ENCODE measurements around a stretch of chr11.

DNA sequence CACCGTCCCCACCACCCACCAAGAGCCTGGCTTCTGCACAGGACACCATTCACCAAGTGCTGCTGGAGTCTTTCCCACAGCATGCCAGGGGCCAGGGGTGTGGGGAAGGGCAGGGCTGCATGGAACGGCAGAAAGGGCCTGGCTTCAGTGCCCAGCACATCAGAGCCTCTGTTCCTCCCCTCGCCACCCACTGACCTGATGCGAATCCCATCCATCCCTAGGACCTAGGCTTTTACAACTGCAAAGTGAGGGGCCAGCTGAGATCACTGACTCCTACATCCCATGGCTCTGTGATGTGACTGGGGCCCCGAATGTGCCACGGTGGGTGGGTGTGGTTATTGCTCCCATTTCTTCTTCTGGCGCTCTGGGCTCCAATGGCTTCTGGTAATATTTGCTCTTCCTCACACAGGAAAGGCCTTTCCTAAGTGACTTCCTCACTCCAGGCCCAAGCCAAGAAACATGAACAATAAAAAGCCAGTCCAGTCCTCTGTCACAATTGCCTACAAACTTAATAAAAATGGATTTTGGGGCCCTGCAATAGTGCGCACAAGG, 78.3 kb downstream of the GALNT18 start:
- PRO-cap, 2 experiments, result no peak in any of the 2 experiments
- RAMPAGE, long total RNA, 4 experiments, result start-site peak on the minus strand in 1 of 4 experiments, centred at positions 41 to 364 of the sequence, 5 to 6 reads per replicate

DNA sequence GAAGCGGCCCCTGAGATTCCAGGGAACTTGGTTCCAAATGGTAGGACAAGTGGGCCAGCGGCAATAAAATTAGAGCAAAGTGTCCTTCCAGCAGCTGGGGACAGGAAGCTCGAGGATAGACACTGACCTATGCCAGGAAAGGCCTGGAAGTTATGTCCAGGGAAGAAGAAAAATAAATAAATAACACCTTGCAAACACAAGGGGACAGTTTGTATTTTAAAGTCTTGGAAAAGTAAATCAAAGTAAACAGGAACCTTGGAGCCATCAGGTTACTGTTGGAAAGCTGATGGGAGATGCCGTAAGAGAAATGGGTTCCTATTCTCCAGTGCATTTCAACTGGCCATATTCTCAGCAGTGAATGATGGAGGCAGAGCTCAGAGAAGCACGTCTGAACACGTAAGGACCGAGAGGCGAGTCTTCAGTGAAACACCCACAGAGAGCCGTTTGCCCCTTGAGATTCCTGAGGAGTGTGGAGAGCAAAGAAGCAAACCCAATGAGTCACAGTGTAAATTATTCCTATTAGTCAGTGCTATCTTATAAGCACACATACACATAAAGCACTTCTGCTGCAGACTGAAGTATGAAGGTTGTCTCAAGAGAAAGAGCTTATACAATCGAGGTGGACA, 37.6 kb downstream of the GALNT18 start:
- PRO-cap, 2 experiments, result no peak in any of the 2 experiments
- RAMPAGE, long total RNA, 4 experiments, result no peak in any of the 4 experiments

GRCh38 chr11:11611379-11611726, 10.5 kb downstream of the GALNT18 start:
- PRO-cap, 2 experiments, result no peak in any of the 2 experiments
- RAMPAGE, long total RNA, 4 experiments, result no peak in any of the 4 experiments

DNA sequence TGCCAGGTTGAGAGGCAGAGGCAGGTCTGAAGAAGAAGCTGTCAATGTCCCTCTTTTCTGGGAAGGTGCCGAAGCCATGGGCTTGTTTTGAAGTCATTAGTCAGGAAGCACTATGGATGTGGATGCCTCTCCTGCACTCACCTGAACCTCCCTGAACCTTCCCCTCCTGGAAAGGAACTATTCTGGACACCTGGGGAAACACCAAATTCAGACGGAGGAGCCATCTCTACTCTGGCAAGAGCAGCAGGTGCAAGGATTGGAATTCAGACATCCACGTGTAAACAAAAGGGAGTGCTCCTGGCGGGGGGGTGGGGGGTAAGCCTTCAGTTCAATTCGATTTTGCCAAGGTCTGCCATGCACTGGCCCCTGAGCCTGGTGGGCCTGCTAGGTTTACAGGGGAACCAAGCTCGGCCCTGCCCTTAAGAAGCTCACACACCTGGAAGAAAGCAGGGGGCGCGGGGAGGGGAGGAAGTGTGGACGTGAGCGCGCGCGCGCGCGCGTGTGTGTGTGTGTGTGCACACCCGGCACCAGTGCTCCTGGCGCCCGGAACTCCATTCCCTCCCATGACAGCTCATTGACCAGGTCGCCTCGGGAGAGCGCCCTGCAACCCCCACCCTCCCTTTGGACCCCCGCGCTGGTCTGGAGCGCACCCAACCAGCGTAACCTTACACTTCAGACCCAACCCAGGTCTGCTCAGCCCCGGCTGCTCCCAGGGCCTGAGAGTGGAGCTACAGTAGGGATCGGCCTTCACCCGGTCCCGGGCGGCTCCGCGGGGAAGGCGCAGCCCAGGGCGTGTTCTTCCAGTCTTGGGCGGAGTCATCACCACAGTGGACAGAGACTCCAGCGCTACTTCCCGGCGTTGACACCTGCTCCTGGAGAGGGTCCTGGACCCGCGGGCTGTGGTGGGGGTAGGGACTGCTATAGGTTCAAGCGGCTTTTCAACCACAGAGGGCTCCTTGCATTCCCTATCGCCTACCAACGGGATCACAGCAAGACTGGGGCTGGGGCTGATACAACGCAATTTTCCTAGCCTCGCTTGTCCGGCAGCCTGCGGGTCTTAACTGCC, 1.6 kb downstream of the GALNT18 start:
- PRO-cap, 2 experiments, result peak in 2 of 2 experiments; most common plus-strand start position 554 of the sequence (in 2); most common minus-strand start position 691 of the sequence (in 1)
- RAMPAGE, long total RNA, 4 experiments, result no peak in any of the 4 experiments

DNA sequence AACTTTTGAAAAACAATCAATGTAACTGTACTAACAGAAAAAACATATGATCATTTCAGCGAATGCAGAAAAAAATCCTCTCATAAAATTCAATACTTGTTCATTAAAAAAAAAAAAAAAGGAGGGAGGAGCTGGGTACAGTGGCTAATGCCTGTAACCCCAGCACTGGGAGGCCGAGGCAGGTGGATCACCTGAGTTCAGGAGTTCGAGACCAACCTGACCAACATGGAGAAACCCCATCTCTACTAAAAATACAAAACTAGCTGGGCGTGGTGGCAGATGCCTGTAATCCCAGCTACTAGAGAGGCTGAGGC, 59.2 kb upstream of the GALNT18 start:
- PRO-cap, 2 experiments, result no peak in any of the 2 experiments
- RAMPAGE, long total RNA, 4 experiments, result no peak in any of the 4 experiments

- PRO-cap, 2 experiments, result no peak in any of the 2 experiments
- RAMPAGE, long total RNA, 4 experiments, result no peak in any of the 4 experiments
Measured at GRCh38 chr11:11968197-11968681, 40.2 kb downstream of the DKK3 start.

- PRO-cap, 2 experiments, result no peak in any of the 2 experiments
- RAMPAGE, long total RNA, 4 experiments, result no peak in any of the 4 experiments
Measured at GRCh38 chr11:11977095-11977752, 31.2 kb downstream of the DKK3 start.

DNA sequence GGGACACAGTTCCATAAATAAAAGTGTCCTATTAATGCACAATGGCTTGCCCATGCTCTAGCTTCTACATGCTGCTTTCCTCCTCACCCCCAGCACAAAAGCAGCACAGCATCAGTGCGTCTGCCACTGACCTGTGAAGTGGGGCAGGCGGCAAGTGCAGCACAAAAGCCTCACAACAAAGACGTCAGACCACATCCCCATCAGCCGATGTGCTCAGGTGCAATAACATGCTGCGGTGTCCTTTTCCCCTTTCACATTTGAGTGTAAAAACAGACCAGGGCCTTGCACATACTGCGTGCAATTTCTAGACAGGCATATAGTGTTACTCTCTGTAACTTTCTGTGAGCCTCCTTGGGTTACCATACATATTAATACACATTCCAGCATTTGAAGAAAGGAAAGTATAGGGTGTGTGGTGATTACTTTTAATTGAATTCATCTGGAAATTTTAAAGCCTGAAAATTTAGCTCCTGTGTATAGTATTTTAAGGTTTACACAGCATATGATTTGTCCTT, 12.7 kb downstream of the DKK3 start:
- PRO-cap, 2 experiments, result no peak in any of the 2 experiments
- RAMPAGE, long total RNA, 4 experiments, result no peak in any of the 4 experiments

DNA sequence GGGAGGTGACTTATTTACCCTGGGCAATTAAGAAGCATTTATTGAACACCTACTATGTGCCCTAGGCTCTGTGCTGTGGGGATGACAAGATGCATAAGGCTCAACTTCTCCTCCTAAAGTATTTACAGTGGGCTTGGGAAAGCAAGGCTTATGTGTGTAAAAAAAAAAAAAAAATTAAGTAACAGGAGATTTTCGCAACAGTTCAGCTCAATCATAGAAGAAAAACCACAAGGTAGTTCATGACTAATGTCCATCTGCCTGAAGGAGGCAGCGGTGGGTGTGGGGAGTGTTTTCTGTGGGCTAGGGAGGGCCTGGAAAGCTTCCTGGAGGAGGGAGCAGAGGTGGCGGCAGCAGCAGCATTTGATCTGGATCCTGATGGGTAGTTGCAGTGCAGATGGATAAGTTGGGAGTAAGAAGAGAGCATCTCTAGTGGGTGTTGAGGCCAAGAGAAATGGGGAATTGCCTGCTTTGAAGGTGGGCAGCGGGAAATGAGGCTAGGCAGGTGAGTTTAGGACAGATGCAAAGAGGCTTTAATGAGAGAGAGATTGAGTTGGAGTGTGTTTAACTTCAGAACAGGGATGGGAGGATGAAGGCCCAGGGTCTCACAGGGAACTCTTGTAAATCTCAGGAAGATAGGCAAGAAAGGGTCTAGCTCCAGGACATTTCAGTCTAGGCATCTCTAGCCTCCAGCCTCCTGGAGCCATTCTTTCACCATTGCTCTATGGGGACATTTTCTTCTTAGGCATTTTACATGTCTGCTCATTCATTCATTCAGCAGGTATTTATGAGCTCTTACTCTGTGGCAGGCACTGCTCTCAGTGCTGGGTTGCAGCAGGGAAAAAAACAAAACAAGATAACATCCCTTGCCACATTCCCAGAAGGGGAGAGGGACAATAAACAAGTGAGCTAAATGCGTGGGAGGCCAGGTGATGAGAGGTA, 16.4 kb downstream of the MICAL2 start:
- PRO-cap, 2 experiments, result no peak in any of the 2 experiments
- RAMPAGE, long total RNA, 4 experiments, result start-site peak on the plus strand in 1 of 4 experiments, centred at position 694 of the sequence, 6 reads per replicate

GRCh38 chr11:12195674-12196247, 85.4 kb downstream of the MICAL2 start:
- PRO-cap, 2 experiments, result no peak in any of the 2 experiments
- RAMPAGE, long total RNA, 4 experiments, result no peak in any of the 4 experiments

DNA sequence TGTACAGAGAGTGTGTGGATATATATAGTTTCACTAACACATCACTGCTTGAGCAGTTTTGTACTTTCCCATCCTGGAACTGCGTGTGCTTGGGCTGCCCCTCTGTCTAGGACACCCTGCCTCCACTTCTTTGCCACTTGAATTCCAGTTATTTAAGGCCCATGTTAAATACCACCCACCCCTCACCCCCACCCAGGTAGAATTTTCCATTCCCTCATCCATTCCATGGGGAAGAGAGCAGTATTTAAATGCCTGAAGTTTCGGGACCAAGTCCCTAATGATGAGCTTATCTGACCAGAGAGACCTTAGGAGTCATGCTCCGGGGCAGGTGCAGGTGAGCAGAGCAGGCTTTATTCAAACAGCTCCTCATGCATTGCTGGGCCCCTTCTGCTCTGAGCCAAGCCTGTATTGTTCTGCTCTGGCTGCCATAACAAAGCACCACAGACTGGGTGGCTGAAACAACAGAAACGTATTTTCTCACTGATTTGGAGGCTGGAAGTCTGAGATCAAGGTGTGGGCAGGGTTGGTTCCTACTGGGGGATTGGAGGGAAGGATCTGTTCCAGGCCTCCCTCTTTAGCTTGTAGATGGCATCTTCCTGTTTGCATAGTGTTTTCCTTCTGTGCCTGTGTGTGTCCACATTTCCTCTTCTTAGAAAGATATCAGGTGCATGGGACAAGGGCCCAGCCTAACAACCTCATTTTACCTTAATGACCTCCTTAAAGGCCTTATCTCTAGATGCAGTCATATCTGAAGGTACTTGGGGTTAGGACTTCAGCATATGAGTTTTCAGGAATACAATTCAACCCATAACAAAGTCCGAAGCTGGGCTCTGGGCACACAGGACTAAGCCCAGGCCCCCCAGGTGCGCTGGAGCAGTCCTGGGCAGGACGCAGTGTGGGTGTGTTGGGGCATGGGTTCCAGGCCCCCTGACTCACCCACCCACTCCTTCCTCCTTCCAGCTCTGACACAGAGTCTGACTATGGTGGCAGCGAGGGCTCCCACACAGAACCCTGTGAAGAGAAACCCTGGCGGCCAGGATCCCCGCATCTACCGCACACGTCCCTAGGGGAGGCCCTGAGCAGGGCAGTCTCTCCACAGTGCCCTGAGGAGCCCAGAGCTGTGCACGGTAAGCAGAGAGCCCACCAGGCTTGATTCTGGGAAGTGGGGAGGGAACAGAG, 97.0 kb upstream of the PARVA start:
- PRO-cap, 2 experiments, result no peak in any of the 2 experiments
- RAMPAGE, long total RNA, 4 experiments, result no peak in any of the 4 experiments

DNA sequence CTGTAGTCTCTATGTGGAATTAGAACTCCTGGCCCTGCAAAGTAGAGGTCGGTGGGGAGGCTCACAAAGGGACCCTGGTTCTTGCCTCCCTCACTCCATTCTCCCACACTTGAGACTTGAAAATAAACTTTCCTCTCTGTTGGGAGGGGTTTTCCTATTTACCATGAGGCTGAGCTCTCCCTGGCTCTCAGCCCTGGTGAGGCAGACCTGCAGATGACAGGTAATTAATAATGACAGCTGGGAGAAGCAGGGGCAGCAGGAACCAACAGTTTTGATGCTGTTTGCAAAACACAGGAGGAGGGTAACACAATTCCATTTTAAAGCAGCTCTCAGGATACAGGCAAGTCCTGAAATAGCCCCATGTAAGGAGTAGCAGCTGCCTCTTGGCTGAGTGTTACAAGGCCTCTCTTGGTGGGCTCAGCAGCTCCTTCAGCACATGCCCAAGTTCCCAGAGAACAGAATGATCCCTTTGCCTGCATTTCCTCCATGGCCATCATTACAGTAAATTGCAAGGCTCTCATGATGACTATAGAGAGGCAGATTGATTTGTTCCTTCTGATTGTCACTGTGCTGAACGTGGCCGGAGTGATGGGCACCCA, 13.3 kb downstream of the PARVA start:
- PRO-cap, 2 experiments, result no peak in any of the 2 experiments
- RAMPAGE, long total RNA, 4 experiments, result no peak in any of the 4 experiments

DNA sequence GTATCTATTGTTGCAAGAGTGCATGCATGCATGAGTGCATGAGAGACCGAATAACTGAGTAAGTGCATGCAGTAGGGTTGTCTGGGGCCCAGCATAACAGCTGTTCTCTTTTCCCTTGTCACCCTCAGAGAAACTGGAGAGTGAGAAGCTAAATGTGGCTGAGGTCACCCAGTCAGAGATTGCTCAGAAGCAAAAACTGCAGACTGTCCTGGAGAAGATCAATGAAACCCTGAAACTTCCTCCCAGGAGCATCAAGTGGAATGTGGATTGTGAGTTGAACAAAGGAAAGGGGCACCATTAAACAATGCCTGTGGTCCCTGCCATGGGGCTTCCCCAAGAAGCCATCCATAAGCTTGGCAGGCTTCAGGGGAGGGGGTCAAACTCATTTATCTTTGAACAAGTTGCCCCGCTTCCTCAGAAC, 119.0 kb downstream of the PARVA start:
- PRO-cap, 2 experiments, result no peak in any of the 2 experiments
- RAMPAGE, long total RNA, 4 experiments, result start-site peak on the plus strand in 1 of 4 experiments, centred at position 57 of the sequence, 23 reads per replicate

GRCh38 chr11:12800626-12801320, 126.6 kb downstream of the TEAD1 start:
- PRO-cap, 2 experiments, result no peak in any of the 2 experiments
- RAMPAGE, long total RNA, 4 experiments, result no peak in any of the 4 experiments

GRCh38 chr11:12870129-12870662, 138.9 kb upstream of the RASSF10 start:
- PRO-cap, 2 experiments, result no peak in any of the 2 experiments
- RAMPAGE, long total RNA, 4 experiments, result no peak in any of the 4 experiments

- PRO-cap, 2 experiments, result no peak in any of the 2 experiments
- RAMPAGE, long total RNA, 4 experiments, result no peak in any of the 4 experiments
Measured at GRCh38 chr11:13008578-13008935, 559 bp upstream of the RASSF10 start.

- PRO-cap, 2 experiments, result peak in 1 of 2 experiments; most common minus-strand start chr11:13207890 (in 1)
- RAMPAGE, long total RNA, 4 experiments, result no peak in any of the 4 experiments
Measured at GRCh38 chr11:13207441-13208646, 69.7 kb upstream of the BMAL1 start.

DNA sequence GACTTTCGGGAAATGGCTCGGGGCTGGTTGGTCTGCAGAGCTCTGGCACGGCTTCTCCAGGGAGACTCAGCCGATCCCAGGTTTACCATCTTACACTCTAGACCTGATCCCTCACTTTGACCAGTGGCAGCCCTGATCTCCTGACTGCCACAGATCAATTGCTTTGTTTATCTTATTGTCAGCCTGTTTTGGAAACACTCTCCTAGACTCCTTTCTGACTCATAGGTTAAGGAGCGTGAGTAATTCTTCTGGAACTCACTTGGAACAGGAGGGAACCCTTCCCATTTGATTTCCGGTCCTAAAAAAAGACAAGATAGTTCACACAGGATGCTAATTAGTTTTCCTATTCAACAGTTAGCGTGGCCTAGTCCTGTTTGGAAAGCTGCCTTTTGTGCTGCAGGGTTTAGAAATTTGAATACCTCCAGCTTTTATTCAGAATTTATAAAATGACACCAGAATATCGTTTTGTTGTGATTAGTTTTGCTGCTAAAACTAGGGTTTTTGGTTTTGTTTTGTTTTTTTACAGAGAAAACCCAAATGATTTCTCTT, 15.9 kb upstream of the BMAL1 start:
- PRO-cap, 2 experiments, result no peak in any of the 2 experiments
- RAMPAGE, long total RNA, 4 experiments, result no peak in any of the 4 experiments

DNA sequence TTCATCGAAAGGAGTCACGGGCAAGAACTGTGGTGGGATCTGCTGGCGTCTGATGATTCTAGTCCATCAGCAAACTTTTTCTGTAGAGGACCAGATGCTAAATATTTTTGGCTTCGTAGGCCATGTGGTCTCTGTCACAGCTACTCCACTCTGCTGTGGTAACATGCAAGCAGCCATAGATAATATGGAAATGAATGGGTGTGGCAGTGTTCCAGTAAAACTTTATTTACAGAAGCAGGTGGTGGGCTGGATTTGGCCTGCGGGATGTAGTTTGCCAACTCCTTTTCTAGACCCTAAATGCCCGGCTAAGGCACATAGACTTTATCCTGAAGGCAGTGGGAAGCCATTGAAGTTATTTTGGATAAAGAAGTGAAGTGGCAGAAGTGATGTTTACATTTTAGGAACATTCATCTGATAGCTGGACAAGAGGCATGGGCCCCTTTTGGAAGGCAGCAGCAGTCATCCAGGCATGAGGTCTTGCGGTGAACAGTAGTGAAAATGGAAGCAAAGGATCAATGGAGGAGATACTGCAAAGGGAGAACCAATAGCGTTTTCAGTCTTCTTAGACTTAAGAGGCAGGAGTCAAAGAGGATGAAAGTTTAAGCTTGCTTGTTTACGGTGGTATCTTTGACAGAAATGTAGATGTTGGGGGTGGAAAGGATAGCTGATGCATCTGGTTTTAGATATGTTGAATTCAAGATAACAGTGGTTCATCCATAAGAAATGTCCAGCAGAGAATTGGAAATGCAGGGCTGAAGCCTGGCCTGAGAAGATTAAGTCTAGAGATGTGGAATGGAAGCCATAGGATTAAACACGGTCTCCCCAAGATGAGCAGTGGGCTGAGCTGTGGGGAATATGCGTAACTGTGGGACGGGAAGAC, 33.1 kb downstream of the BMAL1 start:
- PRO-cap, 2 experiments, result no peak in any of the 2 experiments
- RAMPAGE, long total RNA, 4 experiments, result start-site peak on the plus strand in 1 of 4 experiments, centred at position 728 of the sequence, 16 reads per replicate

DNA sequence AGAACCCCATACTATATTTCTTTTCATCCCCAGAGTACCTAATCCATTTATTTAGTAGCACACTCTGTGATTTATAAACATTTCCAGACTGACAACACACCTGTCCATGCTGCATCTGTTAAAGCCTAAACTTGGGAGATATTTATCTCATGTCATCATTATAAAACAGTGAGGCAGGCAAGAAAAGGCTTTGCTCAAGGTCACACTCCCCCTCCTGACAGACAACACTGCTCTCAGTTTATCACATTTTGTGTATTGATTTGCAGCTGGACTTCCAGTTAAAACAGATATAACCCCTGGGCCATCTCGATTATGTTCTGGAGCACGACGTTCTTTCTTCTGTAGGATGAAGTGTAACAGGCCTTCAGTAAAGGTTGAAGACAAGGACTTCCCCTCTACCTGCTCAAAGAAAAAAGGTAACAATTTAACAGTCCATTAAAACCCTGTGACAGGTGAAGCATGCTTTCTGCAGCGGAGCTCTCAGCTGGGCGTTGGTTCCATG, 91.8 kb downstream of the BMAL1 start:
- PRO-cap, 2 experiments, result no peak in any of the 2 experiments
- RAMPAGE, long total RNA, 4 experiments, result no peak in any of the 4 experiments

Data from upper lobe of left lung (tissue), 5 donors.